BE2C (cell line): ENCODE measurements around a stretch of chr1.

- RRBS = no CpG with 5 or more reads among the region's 4 CpGs
Measured at GRCh38 chr1:201944503-201945043, 1.8 kb downstream of the LMOD1 start.

- RRBS = 93% methylated on average over 4 of the region's 25 CpGs
Measured at GRCh38 chr1:202013473-202014587, 3.4 kb downstream of the ELF3 start.

GRCh38 chr1:202105431-202106156, 17.1 kb upstream of the GPR37L1 start:
- RRBS = no CpG with 5 or more reads among the region's 9 CpGs

GRCh38 chr1:202128083-202128536, 5.4 kb downstream of the GPR37L1 start:
- RRBS = no CpG with 5 or more reads among the region's 17 CpGs

- RRBS = 90% methylated on average over 4 of the region's 14 CpGs
Measured at GRCh38 chr1:202152363-202153235, 7.8 kb downstream of the PTPN7 start.

DNA sequence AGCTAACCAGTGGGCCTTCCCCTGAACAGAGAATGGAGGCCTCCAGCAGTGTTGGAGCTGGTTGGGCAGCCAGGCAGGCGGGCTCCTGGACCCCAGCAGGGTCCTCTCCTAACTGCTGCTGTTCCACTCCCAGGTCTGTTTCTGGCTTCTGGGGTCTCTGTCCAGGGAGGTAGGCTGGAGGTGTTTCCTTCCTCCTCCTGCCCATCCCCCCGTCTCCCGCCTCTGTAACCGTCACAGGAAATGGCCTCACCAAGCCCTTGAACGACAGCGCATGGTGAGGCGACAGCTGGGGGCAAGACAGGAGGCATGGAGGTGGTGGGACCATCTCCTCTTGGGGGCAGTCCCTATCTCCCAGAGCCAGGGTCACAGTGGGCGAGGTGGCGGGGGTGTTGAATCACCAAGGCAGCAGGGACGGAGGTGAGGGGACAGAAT, 539 bp downstream of the PTPN7 start:
- RRBS = no CpG with 5 or more reads among the region's 10 CpGs

GRCh38 chr1:202165293-202166229, 5.2 kb upstream of the PTPN7 start:
- RRBS = no CpG with 5 or more reads among the region's 22 CpGs

GRCh38 chr1:202471871-202472443, 123.5 kb downstream of the PPP1R12B start:
- RRBS = no CpG with 5 or more reads among the region's 8 CpGs

DNA sequence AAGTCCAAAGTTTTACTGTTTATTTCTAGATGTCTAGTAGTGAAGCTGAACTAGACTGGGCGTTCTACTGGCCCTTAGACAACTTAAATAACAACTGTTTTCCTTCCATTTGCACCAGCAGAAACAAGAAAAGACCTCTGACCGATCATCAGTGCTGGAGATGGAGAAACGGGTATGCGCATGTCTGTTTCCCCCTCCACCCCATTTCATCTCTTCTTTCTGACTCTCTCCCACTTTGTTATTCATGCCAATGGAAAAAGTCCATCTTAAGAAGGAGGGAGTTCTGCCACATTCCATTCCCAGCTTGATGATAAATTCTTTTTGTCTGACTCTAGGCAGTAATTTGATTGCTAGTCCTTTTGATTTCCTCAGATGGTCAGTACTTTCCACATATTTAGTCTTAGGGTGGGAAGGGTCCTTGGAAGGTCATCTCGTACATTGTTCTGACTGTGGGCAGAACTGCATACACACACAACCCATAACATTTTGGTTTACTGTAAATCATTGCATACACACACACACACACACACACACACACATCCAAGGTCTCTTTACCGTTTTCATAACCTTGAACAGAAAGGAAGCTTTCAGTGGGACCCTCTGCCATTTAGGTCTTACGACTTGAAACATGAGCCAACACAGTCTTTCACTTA, 142.5 kb downstream of the SYT2 start:
- RRBS = no CpG with 5 or more reads among the region's 7 CpGs

GRCh38 chr1:202576737-202577251, 133.5 kb downstream of the SYT2 start:
- RRBS = no CpG with 5 or more reads among the region's 1 CpG

GRCh38 chr1:202862660-202863107, 26.3 kb downstream of the RABIF start:
- RRBS = no CpG with 5 or more reads among the region's 3 CpGs

DNA sequence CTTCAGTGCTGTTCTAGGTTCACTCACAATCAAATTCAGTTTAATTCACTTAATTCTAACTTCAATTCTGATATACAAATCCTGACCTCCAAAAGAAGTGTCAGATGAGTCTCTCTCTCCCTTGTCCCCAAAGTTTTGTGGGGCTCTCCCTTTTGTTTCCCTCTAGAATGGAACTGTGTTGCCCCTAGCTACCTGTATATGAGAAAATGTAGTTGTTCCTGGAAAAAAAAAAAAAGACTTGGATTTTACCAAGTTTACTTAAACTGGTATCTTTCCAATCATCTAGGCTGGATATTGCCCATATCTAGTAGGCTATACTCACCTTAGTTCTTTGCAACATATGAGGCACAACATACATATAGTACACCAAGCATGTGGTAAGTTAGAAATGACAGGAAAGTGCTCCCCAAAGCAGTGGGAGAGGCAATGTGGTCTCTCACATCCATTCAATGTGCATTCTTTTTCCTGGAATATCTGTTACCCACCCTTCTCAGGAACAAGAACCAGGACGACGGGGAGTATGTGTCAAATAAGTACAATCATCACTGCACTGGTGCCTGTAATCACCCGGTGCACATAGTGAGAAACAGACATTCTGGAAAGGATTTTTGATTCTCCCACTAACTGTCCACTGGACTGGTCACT, 3.0 kb upstream of the RABIF start:
- RRBS = no CpG with 5 or more reads among the region's 3 CpGs

GRCh38 chr1:202940315-202940594, 13.2 kb upstream of the KLHL12 start:
- RRBS = no CpG with 5 or more reads among the region's 7 CpGs

DNA sequence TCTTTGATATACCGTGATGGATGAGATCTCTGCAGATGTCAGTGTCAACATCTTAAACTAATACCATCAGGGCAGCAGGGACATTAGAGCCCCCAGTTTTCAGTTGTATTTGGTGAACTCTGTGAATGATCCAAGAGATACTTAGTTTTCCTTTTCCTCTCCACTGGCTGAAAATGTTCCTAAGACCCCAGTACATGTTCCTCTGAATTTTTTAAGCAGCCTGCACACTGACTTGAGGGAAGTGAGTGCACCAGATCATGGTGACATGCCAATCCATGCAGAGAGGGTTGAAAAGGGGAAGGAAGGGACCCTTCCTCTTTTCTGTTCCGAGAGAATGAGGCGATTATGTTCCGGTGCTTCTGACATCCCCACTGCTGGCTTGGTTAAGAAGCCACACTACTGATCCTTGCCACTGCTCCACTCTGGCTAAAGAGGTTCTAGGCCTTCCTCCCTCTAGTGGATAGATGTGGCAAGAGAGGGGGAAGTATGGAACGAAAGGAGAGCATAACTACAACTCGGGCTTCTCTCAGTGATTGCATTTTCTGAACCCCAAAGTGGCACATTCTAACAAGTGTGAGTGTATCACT, 1.8 kb upstream of the CYB5R1 start:
- RRBS = no CpG with 5 or more reads among the region's 6 CpGs

DNA sequence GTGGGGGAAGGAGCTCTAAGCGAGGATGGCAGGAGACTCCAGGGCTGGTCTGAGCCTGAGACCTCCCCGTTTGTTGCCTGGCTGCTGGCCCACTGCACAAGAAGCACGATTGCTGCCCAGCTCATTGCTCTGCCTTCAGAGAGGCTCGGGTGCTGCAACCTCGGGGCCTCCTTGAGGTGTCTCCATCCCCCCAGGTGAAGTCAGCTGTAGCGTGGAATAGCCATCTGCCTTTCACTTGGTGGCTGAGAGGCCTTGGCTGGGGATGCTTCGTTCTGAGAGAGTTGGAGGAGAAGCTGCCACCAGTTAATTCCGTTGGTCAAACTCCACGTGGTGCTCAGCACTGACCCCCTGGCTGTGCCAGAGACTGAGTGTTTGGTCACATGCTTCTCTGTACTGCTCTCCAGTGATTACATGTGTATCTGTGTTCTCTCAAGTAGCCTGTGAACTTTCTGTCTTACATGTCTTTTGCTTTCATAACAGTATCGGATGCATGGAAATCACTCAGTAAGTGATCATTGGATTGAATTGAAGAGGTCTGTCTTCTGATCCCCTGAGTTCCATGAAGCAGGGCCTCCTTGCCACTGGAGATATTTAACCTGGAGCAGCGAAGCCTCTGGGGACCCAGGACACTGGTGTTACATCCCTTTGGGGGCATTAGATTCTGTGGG, 2.9 kb downstream of the PPFIA4 start:
- RRBS = no CpG with 5 or more reads among the region's 11 CpGs

- RRBS = no CpG with 5 or more reads among the region's 9 CpGs
Measured at GRCh38 chr1:203038132-203038876, 12.0 kb downstream of the PPFIA4 start.

- RRBS = 0% methylated on average over 1 of the region's 28 CpGs
Measured at GRCh38 chr1:203117600-203118254, 9.8 kb upstream of the ADORA1 start.

- RRBS = 75% methylated on average over 4 of the region's 11 CpGs
Measured at GRCh38 chr1:203133976-203134605, 6.6 kb downstream of the ADORA1 start.

DNA sequence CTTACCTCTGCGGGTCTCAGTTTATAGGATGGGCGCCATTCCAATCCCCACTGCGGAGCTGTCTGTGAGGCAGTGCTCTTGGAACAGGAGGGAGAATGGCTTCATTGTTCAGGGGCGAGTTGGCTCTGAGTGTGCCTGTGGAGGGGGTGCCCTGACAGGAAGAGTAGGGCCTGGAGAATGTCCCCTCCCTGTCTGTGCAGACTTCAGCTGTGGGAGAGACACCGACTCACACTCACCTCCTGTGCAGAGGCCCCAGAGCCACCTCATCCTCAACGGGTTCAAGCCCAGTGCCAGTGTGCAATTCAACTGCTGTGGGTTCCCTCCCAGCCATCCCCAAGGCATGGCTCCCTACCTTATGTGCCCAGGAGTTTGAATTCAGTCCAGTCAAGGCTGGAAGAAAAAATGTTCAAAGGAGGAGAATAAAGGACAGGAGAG, 17.2 kb downstream of the ADORA1 start:
- RRBS = no CpG with 5 or more reads among the region's 6 CpGs

- RRBS = no CpG with 5 or more reads among the region's 11 CpGs
Measured at GRCh38 chr1:203282734-203283503, 22.4 kb upstream of the BTG2 start.